Measurements from ENCODE around the gene HMCES.

GRCh38 chr3:129162660-129163827 is 2.2 kb upstream of the ISY1 start:
- RRBS = no CpG with 5 or more reads among the region's 5 CpGs

DNA sequence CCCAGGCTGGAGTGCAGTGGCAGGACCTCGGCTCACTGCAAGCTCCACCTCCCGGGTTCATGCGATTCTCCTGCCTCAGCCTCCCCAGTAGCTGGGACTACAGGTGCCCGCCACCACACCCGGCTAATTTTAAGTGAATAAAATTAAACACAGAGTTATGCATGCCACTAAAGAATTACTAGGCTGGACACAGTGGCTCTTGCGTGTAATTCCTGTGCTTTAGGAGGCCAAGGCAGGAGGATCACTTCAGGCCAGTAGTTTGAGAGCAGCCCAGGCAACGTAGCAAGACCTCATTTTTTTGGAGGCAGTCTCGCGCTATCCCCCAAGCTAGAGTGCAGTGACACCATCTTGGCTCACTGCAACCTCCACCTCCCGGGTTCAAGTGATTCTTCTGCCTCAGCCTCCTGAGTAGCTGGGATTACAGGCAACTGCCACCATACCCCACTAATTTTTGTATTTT is 4.7 kb upstream of the ISY1 start:
- RRBS = no CpG with 5 or more reads among the region's 10 CpGs

DNA sequence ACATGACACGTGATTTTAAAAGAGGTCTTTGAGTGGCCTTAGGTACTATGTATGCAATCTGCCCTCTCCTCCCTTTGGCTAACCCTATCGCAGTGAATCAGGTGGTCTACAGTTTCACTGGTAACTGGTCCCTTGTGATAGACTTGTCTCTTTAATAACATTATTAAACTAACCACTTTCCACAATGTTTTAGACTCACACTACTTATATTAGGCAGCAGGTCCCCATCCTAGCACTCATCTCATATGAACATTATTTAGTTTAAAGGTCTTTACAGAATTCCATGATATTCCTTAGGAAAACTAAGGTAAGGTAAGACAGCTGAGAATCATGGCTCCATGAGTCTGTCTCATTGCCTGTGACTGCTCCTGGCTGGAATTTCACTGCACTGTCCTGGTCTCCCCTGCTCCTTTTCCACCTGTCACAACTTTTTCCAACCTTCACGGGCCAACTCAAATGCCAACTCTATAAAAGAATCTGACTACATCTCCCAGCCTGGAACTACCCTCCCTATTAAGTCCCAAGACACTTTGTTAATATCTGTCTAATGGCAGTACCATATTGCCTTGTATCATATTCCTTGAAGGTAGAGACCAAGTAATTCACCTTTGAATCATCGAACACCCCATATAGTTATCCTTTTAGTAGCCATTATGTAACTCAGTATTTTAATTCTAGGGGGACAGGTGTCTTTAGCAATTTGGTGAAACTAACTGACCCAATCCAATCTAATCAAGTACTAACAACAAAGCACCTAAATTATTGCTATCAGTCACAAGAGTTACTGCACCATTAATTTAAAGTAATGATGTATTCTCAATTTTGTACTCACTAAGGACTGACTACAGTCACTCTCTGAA is 7.6 kb downstream of the CNBP start:
- RRBS = no CpG with 5 or more reads among the region's 4 CpGs

DNA sequence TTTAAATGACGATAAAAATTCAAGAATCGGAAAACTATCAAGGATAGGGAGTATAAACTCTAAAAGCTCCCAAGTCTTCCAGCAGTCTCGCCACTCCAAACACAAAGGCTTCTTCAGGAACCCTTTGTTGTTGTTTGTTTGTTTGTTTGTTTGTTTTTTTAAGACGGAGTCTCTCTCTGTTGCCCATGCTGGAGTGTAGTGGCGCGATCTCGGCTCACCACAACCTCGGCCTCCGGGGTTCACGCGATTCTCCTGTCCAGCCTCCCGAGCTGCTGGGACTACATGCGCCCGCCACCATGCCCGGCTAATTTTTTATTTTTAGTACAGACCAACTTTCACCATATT is 914 bp downstream of the CNBP start:
- RRBS = no CpG with 5 or more reads among the region's 15 CpGs

DNA sequence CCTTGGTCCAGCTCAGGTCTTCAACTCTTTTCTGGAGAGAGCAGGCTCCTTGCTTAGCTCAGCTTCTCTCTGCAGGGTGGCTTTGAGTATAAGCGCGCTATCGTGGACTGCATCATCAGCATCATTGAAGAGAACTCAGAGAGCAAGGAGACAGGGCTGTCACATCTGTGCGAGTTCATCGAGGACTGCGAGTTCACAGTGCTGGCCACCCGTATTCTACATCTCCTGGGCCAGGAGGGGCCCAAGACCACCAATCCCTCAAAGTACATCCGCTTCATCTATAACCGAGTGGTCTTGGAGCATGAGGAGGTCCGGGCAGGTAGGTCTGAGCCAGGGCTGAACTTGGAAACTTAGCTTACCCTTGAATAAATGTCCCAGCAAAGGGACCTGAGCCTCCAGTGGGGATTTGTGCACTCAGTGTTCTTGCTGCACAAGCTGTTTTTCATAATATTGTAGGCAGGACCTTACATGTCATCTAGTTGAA is 13.2 kb upstream of the HMCES start:
- RRBS = no CpG with 5 or more reads among the region's 10 CpGs

DNA sequence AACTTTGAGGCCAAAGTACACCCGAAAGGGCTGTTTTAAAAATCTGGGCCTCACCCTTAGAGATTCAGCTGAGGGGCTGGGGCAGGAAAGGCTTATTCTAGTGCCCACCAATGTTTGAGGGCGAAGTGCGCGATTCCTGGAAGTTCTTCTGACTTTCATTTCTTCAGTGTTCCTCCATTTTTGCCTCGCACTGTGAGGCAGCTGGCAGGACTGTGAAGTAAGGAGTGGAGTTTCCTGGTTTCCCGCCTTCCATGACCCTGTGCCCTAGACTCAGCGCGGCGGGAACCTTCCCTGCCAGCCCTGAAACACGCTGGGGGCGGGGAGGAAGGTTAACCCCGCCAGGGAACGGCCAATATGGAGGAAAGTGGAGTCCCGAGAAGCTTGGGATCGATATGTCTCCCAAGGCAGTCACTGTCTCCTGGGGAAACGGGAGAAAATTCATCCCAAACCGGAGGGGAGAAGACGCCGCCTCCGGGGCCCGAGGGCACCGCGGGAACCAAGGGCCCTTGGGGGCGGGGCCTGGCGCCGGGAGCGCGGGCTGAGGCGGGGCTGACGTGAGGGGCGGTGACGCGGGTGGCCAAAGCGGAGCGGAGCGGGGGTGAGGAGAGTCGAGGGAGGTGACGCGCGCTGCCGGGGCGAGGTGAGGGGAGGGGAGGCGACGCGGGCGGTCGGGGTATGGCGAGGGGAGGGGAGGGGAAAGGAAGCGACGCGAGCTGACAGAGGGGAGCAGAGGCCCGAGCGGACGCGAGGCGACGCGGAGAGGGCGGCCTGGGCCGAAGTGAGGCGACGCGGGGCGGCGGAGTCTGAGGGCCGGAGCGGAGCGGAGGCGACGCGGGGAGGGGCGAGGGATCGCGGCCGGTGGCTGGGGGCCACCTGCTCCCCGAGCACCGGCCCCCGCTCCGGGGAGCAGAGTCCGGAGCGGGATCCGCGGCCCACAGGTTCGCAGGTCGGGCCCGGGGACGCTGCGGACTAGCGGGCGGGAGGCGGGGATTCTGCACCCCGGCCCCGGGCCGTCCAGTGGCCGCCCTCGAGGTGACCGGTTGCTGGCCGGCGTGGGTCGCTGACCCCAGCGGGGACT is at the start of gene HMCES:
TSS of gene HMCES (plus strand) at position 605 of the 1,078 bp plus-strand sequence.
- RRBS = 2% methylated on average over 34 of the region's 101 CpGs

GRCh38 chr3:129282580-129283179 is 4.0 kb downstream of the HMCES start:
- RRBS = no CpG with 5 or more reads among the region's 4 CpGs

GRCh38 chr3:129305183-129306129 is 10.6 kb downstream of the H1-10 start:
- RRBS = no CpG with 5 or more reads among the region's 29 CpGs

DNA sequence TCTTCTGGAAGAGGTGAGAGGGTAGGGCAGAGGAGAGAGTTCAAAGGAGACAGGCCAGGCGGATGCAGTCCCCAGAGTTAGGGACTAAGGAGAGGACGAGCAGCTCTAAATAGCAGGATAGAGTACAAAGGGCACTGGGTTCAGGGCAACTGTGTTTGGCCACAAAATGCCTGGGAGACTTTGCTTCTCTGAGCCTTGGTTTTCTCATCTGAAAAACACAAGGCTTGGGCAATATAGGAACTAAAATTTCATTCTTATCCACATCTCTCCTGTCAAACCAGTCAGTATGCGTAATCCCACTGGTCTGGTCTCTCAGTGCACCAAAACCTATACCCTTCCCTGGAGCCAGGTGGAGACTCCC is 10.0 kb downstream of the EFCAB12 start:
- RRBS = no CpG with 5 or more reads among the region's 3 CpGs

DNA sequence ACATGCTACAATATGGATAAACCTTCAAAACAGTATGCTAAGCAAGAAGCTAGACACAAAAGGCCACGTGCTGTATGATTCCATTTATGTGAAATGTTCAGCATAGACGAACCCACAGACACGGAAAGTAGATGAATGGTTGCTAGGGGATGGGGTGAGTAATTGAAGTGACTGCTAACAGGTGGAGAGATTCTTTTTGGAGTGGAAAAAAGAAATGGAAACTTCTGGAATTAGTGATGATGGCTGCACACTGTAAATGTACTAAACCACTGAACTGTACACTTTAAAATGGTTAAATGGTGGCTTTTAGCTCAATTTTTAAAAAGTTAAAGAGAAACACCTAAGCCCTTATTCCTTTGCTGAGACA is 685 bp upstream of the EFCAB12 start:
- RRBS = no CpG with 5 or more reads among the region's 3 CpGs

- RRBS = no CpG with 5 or more reads among the region's 19 CpGs
Measured at GRCh38 chr3:129440429-129440815, 398 bp downstream of the IFT122 start.

GRCh38 chr3:129507326-129507897 is 21.0 kb upstream of the RHO start:
- RRBS = no CpG with 5 or more reads among the region's 8 CpGs

DNA sequence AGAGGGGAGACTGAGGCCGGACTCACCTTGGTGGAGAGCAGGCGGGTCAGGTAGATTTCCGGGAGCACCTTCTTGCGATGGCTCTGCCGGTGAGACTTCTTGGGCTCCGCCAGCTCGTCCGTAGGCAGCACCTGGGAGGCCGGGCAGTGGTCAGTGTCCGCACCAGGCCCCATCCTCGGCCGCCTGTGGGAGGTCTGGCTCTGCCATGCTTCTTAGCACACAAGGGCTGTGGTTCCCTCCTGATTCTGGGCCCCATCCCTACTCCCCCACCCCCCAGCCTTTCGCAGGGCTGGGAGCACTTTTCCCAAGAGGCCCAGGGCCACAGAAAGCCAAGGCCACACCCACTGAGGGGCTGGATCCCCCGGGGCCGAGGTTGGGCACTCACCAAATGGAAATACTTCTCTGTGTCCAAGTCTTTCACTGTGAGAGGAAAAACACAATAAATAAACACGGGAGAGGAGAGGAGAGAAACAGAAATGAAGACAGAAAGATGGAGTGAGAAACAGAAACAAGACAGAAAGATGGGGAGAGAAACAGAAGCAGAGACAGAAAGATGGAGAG is 17.4 kb downstream of the H1-8 start:
- RRBS = 47% methylated on average over 5 of the region's 16 CpGs

DNA sequence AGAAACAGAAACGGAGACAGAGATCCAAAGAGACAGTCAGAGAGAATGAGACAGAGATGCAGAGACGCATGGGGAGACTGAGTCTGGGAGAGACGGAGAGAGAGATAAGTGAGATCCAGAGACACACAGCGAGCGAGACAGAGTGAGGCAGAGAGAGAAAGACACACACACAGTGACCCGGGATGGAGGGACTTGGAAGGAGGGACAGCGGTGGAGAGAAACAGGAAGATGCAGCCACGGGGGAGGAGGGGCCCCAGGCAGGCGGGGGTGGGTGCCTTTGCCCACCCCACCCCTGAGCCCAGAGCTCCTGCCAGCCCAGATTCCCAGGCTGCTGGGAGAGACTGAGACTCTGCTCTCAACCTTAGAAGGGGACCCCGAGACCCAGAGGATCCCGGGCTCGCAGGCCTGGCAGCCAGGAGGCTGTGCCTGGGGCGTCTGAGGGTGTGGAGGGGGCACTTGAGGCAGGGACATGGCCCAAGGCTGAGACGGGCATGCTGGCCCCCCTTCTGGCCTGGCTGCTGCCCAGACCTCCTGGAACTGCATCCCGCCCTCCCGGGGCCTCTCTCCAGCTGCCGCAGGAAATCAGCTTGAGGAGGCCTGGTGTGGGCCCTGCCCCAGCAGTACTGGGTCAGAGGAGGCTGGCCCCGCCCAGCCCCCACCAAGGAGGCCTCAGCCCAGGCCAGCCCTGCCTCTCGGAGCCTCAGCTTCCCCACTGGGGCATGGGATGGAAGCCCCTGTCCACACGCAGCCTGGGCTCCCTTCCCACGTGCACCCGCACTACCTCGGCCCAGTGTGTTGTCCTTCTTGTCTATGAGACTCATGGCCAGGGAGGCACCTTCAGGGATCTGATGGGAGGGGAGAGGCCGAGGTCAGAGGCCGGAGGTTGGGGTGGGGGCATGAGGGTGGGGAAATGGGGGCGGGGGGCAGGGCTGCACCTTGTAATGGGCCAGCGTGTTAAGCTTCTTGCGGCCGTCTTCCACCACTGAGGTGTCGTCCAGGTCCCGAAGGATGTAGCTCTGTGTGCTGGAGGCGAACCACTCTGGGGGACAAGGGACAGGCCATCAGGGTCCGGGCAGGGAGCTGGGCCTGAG is 18.2 kb downstream of the H1-8 start:
- RRBS = no CpG with 5 or more reads among the region's 33 CpGs

GRCh38 chr3:129591868-129592431 is 14.5 kb downstream of the PLXND1 start:
- RRBS = no CpG with 5 or more reads among the region's 9 CpGs

DNA sequence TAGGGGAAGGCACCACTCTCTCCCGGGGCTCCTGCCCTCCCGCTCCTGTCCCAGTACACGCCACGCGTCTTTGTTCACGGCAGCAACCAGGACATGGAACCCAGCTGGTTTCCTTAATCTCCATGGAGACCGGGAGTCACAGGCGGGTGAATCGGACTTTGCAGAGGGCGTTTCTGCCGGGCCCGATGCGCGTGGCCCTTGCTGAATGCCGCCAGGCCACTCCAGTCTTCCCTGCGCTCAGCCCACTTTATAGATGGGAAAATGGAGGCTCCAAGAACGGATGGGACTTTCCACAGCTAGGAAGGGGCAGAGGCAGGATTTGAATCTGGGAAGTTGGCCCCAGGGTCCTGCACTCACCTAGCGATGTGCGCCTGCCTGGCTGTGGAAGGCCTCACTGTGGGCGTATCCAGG is 7.4 kb downstream of the PLXND1 start:
- RRBS = 77% methylated on average over 4 of the region's 20 CpGs

GRCh38 chr3:129606861-129607474 is 492 bp upstream of the PLXND1 start:
- RRBS = 8% methylated on average over 8 of the region's 57 CpGs

GRCh38 chr3:130733039-130733497 is 13.6 kb downstream of the PIK3R4 start:
- RRBS = no CpG with 5 or more reads among the region's 2 CpGs

- RRBS = no CpG with 5 or more reads among the region's 4 CpGs
Measured at GRCh38 chr3:131477617-131478401, 25.0 kb downstream of the MRPL3 start.